ENCODE data around the gene GPR45.

- PRO-cap, 2 experiments = no peak in any of the 2 experiments
Observed at GRCh38 chr2:102100717-102101258, 41.8 kb upstream of the IL1R1 start.

DNA sequence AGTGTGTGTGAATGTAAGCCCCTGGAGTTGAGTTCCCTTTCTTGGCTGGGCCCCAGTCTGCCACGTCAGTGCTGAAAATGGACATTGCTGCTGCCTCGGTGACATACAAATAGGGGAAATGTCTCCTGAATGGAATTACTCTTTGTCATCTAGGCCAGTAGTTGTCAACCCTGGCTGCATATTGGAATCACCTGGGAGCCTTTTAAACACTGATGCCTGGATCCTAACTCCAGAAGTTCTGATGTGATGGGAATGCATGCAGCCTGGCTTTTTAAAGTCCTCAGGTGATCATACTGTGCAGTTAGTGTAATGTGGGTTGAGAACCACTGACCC, 27.7 kb upstream of the IL1R1 start:
- PRO-cap, 2 experiments = no peak in any of the 2 experiments

GRCh38 chr2:102144135-102144433, 1.5 kb downstream of the IL1R1 start:
- PRO-cap, 2 experiments = peak in 2 of 2 experiments; most common minus-strand start chr2:102144347 (in 2)

- PRO-cap, 2 experiments = no peak in any of the 2 experiments
Observed at GRCh38 chr2:102262810-102263107, 48.6 kb upstream of the IL1RL1 start.

GRCh38 chr2:102397750-102398304, 25.1 kb upstream of the IL18RAP start:
- PRO-cap, 2 experiments = no peak in any of the 2 experiments

DNA sequence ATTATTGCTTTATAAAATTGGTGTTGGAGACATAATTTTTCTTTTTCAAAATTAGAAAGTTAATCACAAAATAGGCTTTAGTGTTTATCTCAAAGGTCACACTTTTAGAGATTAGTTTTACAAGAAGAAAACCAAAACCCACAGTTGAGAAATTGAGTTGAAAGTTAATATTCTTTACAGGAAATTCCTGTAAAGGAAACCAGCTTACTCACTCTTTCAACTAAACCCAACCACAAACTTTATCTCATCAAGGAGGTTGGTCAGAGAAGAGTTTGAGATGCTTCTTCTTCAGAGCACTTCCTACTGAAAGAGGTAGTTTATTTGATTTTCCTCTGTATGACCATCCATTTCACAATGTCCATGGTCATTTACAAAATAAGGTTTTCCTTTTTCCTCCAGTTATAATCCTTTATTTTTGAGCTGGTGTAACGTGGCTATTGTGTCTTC, 4.6 kb upstream of the IL18RAP start:
- PRO-cap, 2 experiments = no peak in any of the 2 experiments

DNA sequence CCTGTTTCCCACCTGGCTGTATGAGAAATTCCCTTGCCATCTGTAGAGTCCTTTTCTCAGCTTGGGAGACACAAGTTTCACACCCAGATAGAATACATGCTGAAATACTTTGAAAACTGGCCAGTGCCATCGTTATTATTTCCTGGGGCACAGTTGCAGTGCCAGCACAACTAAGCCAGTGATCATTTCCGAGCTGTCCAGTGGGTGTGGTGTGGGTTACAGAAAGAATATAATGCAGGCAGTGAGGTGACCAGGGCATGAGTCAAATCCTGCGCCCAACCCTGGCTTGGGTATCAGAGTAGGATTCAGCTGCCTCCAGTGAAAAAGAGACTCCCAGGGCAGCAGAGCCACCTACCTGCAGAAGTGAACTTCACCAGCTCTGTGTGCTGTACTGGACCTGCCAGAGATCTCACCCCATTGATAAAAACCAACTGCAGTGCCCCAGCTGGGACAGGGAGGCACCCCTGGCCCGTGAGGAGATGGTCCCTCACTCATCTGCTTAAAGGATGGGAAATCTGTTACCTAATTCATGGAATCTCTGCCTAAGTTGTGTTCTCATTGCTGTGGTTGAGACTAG, 18.0 kb downstream of the SLC9A2 start:
- PRO-cap, 2 experiments = no peak in any of the 2 experiments

- PRO-cap, 2 experiments = no peak in any of the 2 experiments
Observed at GRCh38 chr2:102685461-102685965, 51.2 kb downstream of the MFSD9 start.

GRCh38 chr2:102715071-102715818, 21.4 kb downstream of the MFSD9 start:
- PRO-cap, 2 experiments = no peak in any of the 2 experiments

DNA sequence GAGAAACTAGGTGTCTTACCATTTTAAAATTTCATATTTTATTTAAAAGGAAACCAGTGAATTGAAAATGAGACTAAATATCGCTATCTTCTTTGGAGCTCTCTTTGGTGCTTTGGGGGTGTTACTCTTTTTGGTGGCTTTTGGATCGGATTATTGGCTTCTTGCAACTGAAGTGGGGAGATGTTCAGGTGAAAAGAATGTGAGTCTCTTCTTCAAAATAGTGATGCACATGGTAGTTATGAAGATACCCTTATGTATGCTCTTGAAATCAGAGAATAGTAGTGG, 262 bp downstream of the TMEM182 start:
- PRO-cap, 2 experiments = no peak in any of the 2 experiments

DNA sequence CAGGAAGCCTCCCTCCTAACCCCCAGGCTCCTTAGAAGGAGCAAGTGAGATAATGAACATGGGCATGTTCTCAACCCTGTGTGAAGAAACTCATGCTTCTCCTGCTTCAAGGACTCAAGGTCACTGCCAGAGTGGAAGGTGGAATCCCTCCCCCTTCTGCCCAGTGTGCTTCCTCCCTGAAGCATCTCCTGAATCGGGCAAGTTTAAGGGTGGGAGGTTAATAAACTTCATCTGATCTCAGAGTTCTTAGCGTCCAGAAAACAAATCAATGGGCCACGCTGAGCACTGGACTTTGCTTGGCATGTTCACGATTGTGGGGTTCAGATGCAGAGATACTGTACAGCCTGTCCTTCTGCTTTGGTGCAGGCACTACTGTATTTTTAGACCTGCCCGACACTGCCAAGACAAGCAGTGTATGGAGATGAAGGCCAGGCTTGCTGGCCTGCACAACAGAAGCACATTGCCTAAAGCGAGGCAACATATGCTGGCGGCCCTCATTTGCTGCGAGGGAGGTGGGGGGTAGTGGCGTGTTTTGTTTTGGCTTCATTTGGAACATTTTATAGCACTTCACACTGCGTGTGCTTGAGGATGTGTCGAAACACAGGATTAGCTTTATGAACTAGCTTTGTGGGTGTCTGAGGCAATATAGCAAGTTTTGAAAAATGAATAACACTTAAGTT, 26.9 kb downstream of the TMEM182 start:
- PRO-cap, 2 experiments = peak in 2 of 2 experiments; most common plus-strand start position 565 of the sequence (in 2); most common minus-strand start position 294 of the sequence (in 1)

DNA sequence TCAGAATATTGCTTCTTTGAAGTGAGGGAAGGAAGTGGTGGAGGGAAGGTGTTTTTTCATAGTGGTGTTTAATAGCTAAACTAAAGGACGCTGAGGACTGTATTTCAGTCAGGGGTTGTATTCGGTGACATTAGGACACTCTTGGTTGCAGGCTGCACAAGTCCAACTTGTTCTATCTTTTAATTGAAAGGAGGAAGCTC, 69.9 kb downstream of the MRPS9 start:
- PRO-cap, 2 experiments = no peak in any of the 2 experiments

DNA sequence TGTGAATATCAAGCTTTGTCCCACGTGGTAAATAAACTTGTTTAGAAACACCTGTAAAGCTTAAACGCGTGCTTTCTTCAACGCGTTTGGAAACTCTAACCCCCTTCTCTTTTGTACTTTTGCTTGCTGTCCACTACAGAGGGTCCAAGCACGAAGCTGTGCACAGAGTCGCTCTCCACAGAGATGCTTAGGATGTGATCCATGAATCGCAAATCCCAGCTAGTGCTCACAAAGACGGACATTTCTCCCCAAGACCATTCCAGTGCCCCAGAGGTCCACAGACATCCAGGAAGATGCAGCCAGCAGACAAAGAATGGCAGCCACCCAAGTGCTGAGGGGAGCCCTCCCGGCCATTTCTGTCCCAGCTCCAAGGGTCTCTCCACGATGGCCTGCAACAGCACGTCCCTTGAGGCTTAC, at the start of gene GPR45:
Gene GPR45 (plus strand): TSS at position 269 of the 417 bp plus-strand sequence.
- PRO-cap, 2 experiments = no peak in any of the 2 experiments

- PRO-cap, 2 experiments = no peak in any of the 2 experiments
Observed at GRCh38 chr2:105275315-105275703, 33.8 kb downstream of the GPR45 start.

GRCh38 chr2:105328264-105329239, 983 bp downstream of the TGFBRAP1 start:
- PRO-cap, 2 experiments = no peak in any of the 2 experiments

- PRO-cap, 2 experiments = no peak in any of the 2 experiments
Observed at GRCh38 chr2:105393730-105394519, 4.9 kb downstream of the FHL2 start.

DNA sequence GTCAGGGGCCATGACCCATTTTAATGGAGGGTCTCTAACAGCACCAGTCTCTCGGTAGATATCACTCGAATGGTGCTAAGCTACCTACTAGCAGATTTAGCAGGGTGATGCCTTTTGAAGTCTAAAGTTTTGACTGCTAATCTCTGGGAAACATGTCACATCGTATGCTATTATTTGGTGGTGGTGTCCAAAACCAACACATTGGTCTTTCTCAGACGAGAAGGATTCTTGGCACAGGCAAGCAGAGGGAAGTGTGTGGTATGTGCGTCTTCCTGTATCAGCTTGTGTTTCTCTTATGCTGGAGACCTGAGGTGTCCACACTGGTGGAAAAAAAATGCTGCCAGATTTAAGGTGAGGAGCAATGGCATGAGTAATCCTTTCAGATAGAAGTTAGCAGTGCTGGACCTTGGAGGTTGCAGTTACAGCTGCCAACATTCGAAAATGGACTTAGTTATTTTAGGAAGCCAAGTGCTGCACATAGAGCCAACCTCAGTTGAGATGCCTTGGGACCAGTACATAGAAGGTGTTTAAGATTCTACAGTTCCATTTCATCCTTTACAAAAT, 11.7 kb upstream of the FHL2 start:
- PRO-cap, 2 experiments = no peak in any of the 2 experiments

DNA sequence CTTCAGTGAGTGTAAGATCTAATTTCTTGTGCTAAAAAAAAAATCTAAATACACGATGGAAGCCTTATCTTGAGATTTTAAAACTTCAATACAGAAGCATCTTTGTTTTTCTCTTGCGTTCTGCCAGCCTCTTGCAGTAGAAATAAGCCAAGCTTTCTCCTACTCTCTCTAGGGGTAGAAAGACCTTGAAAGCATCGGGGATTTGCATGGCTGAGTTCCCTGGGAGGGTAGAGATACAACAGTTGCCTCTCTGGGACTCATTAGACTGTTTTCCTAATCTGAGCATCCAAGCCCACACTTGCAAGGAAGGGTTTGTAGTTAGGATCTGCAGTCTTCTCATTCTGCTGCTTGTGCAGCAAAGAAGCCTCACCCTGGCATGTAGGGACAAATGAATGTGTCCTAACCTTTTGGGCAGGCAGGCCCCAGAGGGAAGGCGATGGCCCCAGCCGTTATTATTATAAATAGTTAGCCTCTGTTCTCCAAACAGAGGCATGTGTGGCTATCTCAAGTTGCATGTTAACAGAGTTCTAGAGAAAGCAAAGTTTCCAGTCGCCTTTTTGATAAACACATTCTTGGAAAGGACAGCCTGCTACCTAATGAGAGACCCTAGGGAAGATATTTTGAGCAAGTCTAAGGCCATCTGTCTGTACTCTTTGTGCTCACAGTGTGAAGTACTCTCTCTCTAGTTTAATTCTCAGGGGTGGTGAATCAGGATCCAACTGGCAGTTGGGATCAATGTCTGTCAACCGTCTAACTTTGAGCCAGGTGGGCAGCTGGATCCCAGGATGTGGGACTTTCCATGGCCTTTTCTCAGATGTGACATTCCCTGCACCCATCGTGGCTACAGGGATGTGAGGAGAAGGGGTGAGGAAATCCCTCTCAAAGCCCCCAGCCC, 97.3 kb upstream of the FHL2 start:
- PRO-cap, 2 experiments = peak in 2 of 2 experiments; most common plus-strand start position 736 of the sequence (in 1); most common minus-strand start position 363 of the sequence (in 2)

- PRO-cap, 2 experiments = peak in 2 of 2 experiments; most common plus-strand start chr2:105498540 (in 2); most common minus-strand start chr2:105498364 (in 1)
Observed at GRCh38 chr2:105498260-105498763, 99.5 kb upstream of the FHL2 start.

GRCh38 chr2:105515320-105515720, 116.5 kb upstream of the FHL2 start:
- PRO-cap, 2 experiments = no peak in any of the 2 experiments